Retinal pigment epithelial cell (primary cell): ENCODE measurements around the genes KLHL24, PARL, CAMK2N2 and POLR2H.

DNA sequence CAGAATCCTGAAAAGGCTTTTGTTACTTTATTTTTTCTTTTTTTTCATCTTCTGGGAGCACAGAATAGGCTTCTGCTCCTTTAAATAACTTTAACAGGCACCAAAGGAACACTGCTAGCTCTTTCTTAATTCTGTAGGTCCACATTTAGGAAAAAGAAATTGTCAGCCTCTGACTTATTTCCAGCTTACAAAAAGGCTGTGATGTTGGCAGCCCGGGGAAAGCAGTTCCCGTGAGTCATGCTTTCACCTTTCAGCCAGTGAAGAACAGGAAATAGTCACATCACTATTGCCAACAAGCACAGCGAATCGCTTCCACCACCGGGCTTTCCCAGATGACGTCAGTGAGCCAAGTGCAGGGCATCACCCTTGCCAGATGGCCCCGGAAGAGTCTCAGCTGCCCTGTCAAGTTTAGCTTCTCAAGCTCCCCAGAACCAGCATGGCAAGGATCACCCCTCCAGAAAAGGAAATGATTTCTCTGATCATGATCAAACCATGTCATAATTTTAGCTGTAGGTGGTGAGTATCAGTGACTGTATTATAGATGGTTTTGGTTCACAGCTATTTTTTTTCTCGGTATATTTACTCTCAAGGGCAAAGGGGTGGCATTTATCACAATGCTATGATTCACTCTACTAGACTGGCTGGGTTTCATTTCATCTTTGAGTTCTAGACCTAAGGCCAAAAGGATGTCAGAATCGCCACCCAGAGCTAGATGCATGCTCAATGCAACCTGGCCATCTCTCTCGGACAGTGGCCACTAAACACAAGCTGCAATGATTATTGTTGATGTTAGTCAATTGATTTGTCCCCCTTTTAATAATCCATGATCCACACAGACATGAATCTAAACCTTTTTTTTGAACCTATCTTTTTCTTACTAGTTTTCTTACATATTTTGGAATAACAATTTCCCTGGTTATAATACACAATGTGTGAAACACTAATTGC lies 32.9 kb downstream of the B3GNT5 start:
- RRBS, result under 1% methylated on average over 7 of the region's 10 CpGs

GRCh38 chr3:183511718-183512209 lies 43.7 kb downstream of the KLHL6 start:
- RRBS, result no CpG with 5 or more reads among the region's 4 CpGs

DNA sequence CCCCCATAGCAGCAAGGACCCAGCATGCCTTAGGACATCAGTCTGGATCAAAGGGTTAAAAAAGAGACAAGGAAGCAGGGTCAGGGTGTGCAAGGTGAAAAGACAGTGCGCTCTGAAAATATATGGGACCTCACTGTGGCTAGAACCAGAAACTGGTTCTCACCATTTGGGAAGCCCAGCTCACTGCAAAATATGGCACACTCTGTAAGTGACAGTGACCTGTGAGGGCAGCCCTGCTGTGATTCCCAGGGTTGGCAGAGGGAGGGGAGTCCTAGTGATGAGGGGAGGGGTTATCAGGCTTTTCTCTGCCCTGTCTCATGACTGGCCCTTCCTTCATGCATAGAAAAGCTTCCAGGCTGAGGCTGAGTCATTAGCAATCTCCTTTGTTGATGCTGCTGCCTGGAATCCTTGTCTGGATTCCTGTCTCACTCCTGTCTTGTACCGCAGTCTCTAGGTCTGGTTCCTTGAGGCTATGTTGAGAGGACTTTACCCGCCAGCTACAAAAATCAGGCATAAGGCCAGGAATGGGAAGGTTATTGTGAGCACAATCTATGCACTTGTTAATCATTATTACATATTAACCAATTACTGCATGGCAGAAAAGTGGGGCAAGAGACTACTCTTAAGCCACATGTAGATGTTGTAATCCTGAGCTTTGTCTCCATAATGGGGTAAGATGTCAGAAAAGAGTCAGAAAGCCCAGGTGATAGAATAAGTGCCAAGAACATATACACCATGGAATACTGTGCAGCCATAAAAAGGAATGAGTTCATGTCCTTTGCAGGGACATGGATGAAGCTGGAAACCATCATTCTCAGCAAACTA lies 7.2 kb downstream of the KLHL6 start:
- RRBS, result no CpG with 5 or more reads among the region's 3 CpGs

DNA sequence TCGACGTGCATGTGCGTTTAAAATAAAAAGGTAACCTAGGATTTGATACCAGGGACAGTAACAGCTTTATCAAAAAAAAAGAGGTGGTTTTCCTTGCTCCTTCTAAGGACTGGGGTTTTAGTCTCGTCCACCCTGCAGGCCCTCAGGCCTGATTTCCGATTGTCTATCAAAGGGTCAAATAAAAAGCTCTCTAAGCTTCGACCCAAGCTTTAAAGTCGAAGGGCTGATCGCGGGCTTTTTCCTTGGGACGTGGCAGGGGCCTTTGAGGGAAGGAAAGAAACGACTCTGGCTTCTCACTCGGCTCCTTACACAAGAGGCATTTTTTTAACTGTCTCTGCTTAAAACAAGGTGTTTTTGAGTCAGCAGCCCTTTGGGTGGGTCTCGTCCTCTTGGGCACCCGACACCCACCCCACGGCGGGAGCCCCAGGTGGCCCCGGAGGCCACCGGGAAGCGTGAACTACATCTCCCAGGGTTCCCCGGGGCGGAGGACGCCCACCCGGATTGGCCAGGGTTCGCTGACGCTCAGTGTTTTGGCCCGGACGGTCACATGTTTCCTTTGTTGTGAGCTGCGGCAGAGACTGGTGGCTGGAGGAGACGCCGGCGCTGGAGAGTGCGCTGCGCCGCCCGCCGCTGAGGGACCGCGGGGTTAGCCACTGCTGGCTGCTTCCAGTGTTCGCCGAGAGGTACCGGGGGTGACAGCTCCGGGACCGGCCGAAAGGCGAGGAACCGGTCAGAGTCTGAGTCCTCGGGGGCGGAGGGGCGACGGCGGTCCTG lies at the start of gene KLHL24:
KLHL24 (plus strand) TSS at position 559 of the 774 bp plus-strand sequence.
- RRBS, result 1% methylated on average over 23 of the region's 51 CpGs

DNA sequence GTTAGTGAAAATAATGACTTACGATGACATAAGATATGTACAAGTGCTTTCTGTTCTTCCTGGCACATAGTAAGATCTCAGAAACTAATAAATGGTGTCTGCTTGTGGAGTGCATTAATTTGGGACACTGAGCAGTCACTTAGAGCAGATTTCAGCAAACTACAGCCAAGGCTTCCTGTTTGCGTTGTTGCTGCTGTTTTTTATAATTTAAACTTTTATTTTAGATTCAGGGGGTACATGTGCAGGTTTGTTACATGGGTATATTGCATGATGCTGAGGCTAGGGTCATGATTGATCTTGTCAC lies 42.2 kb downstream of the MAP6D1 start:
- RRBS, result no CpG with 5 or more reads among the region's 2 CpGs

GRCh38 chr3:183884152-183885464 lies at the start of gene PARL:
TSS of gene PARL (minus strand) at chr3:183884880.
- RRBS, result 2% methylated on average over 12 of the region's 78 CpGs

- RRBS, result no CpG with 5 or more reads among the region's 12 CpGs
Measured at GRCh38 chr3:183988066-183988701, 29.5 kb downstream of the ABCC5 start.

DNA sequence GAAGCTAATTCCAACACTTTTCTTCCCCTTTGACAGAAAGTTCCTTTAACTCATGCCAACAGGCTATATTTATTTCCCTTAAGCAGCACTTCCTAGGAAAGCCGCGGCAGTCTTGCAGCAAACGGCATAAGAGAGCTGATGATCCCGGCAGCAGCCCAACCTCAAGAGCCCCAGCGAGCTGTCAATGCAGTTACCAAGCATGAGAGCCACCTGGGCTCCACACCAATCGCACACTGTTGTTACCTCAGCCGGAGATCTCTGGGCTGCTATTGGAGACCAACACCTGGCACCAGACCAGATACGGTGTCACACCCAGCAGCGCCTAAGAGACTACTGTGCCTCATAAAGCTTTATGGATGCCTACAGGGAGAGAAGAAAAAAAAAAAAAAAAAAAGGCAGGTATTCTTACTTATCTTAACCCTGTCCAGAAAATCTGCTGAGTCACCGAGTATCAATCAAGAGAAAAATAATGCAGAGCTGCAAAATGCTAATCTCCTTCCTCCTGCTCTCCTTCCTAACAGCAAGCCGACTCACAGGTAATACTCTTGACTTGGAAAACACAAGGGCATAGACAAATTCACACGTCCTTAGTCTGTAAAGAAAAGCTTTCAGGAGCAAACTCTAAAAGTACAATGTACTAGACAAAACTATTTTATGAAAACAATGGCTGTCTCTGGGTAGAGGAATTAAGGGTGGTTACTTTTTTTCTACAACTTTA lies 11.6 kb downstream of the ABCC5 start:
- RRBS, result 3% methylated on average over 4 of the region's 12 CpGs

GRCh38 chr3:184155612-184156117 lies 488 bp downstream of the DVL3 start:
- RRBS, result 1% methylated on average over 8 of the region's 35 CpGs

- RRBS, result no CpG with 5 or more reads among the region's 30 CpGs
Measured at GRCh38 chr3:184164154-184165296, 9.3 kb downstream of the DVL3 start.

DNA sequence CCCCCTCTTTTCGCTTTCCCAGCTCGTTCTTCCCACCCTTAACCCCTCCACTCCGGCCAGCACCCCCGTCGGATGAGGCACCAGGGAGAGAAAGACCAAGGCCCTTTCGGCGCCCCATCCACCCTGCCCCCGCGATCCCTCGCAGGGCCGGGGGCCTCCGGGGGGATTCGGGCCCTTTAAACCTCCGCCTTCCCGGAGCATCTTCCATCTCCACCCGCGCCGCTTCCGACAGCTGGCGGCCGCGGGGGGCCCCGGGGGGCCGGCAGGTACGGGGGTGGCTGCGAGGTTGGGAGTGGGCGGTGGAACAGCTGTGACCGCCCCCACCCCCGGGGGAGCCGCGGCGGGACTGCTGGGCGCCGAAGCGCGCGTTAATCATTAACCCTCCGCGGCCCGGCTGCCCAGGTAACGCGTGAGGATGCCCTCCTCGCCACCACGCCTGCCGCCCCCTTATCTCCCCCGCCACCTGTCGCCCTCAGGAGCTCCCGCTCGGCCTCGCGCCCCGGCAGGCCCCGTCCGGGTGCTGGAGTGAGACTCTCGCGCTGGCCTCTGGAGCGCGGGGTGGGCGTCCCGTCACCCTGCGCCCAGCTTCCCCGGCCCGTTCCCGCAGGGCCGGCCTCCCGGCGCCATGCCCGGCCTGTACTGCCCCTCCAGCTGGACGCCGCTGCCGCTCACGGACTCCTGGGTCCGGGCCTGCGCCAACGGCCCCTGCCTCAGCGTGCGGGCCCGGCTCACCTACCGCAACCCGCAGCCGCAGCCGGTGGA lies 700 bp downstream of the VWA5B2 start:
- RRBS, result 1% methylated on average over 62 of the region's 82 CpGs

DNA sequence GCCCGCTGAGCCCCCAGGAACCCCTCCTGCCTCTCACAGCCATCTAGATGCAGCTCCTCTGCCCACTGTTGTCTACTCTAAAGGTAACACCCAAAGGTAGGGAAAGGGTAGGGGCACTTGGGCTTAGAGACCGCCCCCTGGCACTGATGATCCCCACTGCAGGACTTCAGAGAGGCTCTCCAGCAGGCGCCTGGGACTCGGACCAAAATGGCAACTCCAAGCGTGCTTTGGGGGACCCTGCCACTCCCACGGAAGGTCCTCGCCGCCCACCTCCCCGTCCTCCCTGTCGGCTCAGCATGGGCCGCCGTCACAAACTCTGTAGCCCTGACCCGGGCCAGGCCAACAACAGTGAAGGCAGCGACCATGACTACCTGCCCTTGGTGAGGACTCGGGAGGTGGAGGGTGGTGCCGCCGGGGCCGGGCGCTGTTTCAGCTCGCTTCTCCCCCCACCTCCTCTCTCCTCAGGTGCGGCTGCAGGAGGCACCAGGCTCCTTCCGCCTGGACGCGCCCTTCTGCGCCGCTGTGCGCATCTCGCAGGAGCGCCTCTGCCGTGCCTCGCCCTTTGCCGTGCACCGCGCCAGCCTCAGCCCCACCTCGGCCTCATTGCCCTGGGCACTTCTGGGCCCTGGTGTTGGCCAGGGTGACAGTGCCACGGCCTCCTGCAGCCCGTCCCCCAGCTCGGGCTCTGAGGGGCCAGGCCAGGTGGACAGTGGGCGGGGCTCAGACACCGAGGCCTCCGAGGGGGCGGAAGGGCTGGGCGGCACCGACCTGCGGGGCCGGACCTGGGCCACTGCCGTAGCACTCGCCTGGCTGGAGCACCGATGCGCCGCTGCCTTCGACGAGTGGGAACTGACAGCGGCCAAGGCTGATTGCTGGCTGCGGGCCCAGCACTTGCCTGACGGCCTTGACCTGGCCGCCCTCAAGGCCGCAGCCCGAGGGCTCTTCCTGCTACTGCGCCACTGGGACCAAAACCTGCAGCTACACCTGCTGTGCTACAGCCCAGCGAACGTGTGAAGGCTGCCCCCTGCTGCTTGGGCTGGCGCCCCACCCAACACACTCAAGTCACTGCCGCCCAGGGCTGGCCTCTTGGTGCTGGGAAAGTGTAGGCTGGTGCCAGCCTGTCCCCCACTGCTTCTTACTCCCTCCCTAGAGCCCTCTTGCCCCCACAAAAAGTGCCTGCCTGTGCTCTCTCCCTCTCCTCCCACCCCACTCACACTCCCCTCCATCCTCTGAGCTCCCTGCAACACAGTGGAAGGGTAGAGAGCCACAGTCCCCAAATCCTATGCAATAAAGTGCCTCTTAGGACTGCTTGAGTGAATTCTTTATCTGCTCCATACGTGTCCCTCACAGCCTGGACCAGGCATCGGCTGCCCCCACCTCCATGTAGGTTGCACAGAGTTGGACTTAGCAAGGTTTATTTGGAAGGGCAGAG lies 7.2 kb downstream of the ALG3 start:
- RRBS, result 12% methylated on average over 10 of the region's 66 CpGs

GRCh38 chr3:184261240-184262307 lies at the start of gene CAMK2N2:
TSS of gene CAMK2N2 (minus strand) at chr3:184261553.
- RRBS, result under 1% methylated on average over 18 of the region's 96 CpGs

DNA sequence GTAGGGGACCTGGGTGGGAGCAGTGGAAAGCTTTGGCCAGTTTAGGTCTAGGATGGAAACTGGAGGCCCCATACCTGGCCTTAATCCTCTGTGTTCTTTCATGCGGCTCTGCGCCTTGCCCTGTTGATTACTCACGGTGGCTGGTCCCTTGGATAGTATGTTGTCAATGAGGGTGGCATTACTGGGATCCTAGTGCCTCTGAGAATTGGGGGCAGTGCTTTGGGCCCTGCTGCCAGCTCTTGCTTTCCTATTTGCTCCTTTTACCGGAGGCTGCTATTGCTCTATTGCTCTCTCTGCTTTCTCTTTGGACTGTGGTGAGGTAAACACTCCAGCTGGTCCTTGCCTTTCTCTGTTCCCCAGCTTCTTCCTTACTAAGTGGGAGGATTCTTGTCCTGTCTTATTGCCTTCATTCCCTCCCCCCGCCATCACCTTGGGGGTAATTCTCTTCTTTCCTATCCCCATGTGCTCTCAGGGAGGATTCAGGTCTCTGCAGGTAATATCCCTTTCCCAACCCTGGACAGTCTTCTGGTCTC lies 1.9 kb downstream of the EIF4G1 start:
- RRBS, result no CpG with 5 or more reads among the region's 5 CpGs

DNA sequence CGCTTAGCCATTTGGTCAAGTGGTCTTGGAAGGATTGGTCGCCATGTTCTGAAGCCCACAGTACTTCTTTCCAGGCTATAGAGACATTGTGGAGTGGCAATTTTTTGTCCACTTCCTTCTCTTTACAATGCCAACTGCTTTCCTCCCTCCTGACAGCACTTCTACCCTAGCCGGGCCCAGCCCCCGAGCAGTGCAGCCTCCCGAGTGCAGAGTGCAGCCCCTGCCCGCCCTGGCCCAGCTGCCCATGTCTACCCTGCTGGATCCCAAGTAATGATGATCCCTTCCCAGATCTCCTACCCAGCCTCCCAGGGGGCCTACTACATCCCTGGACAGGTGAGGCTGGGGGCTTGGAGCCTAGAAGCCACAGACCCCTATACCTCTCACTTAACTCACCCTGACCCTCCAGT lies 2.8 kb downstream of the EIF4G1 start:
- RRBS, result no CpG with 5 or more reads among the region's 6 CpGs

DNA sequence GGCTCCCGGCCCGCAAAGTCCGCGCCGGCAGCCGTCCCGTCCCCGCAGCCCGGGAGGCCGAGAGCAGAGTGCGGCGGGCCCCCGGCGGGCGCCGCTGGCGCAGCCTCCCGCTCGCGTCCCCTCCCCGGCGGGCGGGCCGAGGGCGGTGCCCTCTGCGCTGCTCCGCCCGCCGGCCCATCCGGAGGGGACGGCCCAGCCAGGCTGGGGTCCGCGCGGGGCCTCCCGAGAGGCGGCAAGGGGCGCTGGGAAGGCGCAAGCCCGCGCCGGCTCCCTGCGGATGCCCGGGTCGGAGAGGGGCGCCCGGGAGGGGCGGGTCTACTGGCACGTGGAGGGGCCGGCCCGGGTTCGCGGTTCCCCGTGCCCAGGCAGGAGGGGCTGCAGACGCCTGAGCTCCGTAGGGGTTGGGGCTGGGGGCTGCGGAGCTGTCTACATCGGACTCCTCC lies at the start of gene POLR2H:
POLR2H (plus strand) TSS at position 177 of the 443 bp plus-strand sequence.
- RRBS, result under 1% methylated on average over 34 of the region's 57 CpGs

- RRBS, result no CpG with 5 or more reads among the region's 12 CpGs
Measured at GRCh38 chr3:184472773-184473389, 88.7 kb upstream of the EPHB3 start.

- RRBS, result no CpG with 5 or more reads among the region's 15 CpGs
Measured at GRCh38 chr3:184490961-184491423, 70.6 kb upstream of the EPHB3 start.

DNA sequence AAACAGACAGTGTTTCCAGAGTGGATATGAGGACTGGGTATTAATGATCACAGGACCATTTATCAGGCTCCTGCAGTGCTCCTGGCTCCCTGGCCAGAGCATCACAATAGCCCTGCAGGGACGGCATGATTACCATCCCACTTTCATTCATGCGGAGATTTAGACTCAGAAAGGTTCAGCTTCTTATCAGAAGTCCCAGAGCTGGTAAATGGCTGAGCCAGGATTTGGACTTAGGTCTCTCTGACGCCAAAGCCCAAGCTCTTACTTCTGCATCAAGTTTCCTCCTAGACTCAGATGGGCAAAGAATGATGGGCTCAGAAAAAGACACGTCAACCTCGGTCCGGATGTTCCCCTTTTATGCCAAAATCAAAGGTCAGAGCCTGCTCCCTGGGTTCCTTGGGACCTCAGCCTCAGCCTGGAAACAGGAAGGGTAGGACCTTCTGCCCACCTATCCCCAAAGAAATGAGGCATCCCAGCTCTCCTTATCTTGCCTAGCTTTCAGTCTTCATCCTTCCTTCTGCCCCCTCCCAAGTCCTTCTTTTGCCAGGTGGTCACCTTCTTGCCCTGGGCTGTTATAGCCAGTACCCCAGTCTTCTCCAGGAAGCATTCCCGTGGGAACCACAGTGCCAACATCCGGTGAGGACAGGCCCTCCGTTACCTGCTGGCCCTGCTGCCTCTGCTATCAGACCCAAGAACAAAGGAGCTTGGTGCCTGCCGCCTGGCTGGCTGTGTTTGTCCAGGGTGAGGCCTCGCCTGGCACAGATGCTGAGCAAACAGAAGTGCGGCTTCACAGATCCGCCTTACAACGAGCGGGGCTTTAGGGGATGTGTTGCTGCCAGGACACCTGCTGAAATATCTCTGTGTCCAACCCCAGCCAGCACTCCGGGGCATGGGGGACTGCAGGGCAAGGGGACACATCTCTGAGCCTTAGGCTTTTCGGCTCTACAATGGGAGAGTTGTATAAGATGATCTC lies 2.5 kb upstream of the EPHB3 start:
- RRBS, result no CpG with 5 or more reads among the region's 17 CpGs